ENCODE measurements around the genes MOSPD2, VEGFD and ZRSR2.

DNA sequence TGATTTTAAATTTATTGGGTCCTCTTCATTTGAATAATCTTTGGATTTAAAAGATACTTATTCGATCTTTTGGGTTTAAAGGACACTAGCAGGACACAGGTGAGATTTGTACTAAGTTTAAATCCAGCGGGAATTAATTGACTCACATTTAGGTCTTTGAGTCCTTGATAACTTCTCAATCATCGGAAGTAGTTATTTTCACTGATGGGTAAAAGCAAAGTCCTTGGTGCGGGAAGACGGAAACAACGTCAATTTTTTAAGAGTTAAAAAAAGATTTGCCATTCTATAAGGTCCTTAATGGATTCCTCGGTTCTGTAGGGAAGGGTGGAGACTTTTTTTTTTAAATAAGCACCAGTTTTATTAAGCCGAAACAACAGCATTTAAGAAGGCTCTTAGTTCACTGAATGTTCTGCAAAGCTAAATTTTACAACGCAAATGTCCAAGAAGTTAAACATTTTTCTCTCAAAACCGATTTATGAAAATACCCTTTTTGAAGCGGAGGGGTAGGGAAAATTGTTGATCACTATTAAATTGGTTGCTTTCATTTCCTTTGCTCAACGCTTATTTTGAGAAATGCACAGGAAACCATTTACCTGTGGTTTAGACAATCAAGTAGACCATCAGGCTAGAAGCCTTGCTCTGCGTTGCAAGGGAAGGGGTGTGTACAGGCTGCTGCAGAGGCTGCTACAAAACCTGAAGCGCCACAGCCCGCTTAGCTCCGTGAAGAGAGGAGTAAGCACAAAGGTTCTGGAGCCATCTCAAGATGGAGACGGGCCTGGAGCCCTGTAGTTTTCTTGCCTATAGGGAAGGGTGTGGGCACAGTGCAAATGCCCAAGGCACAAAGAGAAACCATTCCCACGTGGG is 3.1 kb downstream of the TMSB4X start:
- RRBS: no CpG with 5 or more reads among the region's 18 CpGs

- RRBS: no CpG with 5 or more reads among the region's 2 CpGs
Measured at GRCh38 chrX:13033227-13033477, 11.3 kb downstream of the FAM9C start.

GRCh38 chrX:13074582-13075048 is 30.2 kb upstream of the FAM9C start:
- RRBS: no CpG with 5 or more reads among the region's 6 CpGs

DNA sequence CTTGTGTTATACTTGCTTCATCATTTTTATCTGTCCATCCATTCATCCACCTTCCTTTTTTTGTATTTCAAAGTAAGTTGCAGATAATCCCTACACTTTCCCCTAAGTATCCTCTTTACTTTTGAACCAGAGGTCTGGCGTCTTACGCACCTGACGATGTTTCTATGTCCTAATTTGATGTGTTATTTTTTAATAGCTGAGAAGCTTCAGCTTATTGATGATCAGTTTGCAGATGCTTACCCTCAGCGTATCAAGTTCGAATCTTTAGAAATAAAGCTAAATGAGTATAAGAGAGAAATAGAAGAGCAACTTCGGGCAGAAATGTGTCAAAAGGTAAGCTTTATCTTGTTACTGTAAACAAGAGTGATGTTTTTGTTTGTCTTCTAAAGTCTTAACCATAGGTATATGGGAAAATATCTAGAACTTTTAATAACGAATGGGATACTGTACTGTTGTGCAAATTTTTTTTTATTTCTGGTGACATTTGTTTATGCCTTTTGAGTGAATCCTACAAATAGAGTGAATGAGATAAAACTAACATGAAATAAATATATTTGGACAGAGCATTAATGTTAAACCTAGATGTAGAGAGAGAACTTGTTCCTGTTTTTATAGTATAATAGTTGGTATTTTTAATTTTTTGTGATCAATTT is 11.7 kb downstream of the OFD1 start:
- RRBS: no CpG with 5 or more reads among the region's 7 CpGs

GRCh38 chrX:13766623-13767374 is 32.3 kb downstream of the OFD1 start:
- RRBS: no CpG with 5 or more reads among the region's 9 CpGs

DNA sequence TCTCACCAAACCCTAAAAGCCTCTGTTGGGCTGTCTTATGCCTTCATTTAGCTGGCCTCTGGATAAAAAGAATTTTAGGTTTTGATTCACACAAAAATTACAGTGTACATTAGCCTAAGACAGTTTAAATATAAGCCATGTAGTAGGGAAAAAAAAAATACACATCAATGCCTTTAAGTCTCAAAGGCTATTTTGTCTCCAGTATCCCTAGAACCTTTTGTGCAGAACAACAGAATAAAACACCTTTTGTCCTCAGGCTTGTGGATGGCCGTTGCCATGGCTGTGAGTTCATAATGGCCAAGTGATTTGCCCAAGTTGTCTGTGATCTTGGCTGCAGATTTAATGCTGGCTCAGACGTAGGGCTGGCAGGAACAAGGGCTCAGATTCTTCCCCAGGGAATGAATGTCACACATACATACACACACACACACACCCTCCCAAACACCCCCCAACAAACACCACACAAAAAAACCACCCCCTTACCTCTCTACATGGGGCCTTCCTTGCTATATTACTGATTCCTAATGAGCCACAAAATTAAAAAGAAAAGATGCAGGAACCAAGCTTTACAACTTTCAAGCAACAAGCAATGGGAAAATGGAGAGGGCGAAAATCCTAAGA is 25.3 kb downstream of the GPM6B start:
- RRBS: no CpG with 5 or more reads among the region's 3 CpGs

DNA sequence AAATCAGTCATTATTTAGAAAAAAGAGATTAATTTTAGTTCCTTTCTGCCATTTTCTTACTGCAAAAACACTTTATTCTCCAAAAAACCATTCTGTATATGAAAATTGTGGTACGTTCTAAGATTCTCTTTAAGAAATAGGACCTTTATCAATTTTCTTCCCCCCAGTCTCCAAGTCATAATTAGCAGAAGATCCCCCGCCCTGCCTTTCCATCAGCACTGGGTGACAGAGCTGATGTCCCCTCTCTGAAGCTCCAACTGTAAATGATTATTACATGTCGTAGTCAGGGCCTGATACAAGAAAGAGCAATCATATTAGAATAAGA is 862 bp downstream of the GPM6B start:
- RRBS: no CpG with 5 or more reads among the region's 3 CpGs

- RRBS: no CpG with 5 or more reads among the region's 5 CpGs
Measured at GRCh38 chrX:13899570-13899956, 82.7 kb upstream of the GPM6B start.

GRCh38 chrX:14872804-14873904 is at the start of gene MOSPD2:
TSS of gene MOSPD2 (plus strand) at chrX:14873421.
- RRBS: 1% methylated on average over 14 of the region's 84 CpGs

DNA sequence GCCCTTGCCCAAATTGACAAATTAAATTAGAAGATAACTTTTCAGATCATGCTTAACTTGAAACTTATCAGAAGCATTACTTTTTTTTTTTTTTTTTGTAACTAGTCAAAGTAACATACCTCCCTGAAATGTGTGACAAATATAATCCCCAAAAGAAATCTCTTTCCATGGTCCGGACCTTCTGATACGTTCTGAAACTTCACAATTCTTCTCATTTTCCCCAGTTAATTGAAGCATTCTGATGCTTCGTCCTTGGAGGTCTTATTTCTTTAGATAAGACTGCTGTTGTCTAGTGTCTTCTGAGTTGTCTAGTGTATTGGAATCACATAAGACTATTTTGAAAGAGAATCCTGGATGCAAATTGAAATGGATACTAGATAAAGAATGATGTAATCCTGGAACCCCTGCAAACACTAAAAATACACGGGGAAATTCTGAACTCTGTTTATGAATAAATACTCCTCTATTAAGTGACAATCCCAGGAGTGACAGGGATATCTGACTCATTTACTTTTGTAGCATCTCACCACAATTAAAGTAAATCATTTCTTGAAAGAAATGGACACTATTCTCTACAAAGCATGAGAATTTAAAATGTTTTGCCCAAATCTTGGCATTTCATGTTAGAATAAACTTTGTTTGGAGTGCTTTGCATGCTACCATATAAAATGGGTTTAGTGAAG is 1.0 kb downstream of the ASB11 start:
- RRBS: no CpG with 5 or more reads among the region's 4 CpGs

DNA sequence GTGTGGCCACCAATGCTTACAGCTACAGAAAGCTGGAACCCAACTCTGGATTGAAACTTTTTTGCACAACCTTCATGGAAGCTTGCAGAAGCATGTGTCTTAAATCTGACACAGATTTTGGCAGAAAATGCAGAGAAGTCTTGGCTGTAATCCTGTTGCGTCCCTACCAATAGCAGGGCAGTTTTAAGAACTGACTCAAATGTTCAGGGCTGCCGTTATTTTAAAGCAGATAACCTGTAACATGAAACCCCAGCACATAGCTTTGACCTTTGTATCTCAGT is at the start of gene VEGFD:
TSS of gene VEGFD (minus strand) at position 101 of the 281 bp plus-strand sequence.
- RRBS: no CpG with 5 or more reads among the region's 2 CpGs

DNA sequence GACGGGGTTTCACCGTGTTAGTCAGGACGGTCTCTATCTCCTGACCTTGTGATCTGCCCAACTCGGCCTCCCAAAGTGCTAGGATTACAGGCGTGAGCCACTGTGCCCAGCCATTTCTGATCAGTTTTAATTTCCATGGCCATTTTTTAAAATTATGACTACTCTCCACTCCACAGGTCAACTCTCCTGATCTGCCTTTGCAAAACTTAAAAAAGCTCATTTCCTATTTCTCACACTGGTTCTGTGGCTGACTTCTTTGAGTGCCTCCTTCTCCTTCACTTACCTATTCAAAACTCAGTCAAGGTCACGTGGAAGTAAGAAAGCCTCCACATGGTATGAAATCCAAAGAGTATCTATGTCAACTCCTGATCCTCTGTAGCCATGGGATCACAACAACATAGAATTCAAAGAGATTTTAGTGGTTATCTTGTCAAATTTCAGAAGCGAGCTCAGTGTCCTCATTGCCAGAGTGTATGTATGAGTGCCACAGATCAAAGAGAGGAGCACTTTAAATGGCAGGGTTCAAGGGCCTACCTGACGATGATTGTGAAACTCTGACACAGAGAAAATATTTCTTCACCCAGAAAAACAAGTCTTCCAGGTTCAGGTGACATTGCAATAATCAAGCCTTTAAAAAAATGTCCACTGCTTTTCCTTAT is 1.0 kb upstream of the ACE2 start:
- RRBS: no CpG with 5 or more reads among the region's 8 CpGs

DNA sequence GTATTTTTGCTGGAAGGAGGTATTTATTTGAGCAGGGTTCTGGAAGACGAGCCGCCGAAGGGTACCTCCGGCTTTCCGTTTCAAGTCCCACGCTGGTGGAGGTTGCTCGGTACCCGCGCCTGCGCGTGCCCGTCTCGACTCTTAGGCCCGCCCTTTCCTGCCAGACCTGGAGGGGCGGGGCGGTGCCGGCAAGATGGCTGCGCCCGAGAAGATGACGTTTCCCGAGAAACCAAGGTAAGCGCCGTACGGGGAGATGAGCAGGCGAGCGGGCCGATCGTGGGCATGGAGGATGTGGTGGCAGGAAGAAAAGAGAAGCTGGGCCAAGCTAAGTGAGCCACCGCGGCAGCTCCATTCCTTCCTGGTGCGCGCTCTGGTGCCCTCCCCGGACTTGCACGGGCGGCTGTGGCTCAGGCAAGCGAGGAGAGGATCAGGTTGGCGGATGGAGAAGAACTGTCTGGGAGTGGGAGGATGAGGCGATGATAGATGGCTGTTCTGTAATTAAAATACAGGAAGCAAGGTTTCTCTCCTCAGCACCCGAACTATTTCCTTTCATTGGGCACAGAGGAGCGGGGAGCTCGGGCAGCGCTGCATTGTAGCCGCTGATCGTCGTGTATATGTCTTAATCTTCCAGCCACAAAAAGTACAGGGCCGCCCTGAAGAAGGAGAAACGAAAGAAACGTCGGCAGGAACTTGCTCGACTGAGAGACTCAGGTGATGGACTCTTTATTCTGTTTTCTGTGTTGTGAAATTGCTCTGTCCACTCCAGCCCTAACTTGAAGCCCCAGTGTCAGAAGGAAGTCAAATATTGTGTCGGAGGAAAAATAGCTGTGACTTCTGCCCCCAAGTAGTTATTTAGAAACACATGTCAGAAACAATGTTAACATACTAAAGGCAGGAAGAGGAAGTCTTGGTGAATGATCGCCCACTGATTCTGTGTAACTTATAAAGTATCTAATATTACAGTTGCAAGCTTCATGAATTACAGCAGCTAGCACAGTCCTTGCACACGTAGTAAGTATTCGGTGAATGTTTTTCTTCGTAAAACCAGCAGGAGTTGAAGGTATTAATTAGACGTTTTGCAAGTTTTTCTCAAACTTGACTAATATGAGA is at the start of gene ZRSR2:
TSS of gene ZRSR2 (plus strand) at position 182 of the 1,110 bp plus-strand sequence.
- RRBS: no CpG with 5 or more reads among the region's 56 CpGs

GRCh38 chrX:15804434-15804808 is 14.1 kb downstream of the ZRSR2 start:
- RRBS: no CpG with 5 or more reads among the region's 1 CpG

DNA sequence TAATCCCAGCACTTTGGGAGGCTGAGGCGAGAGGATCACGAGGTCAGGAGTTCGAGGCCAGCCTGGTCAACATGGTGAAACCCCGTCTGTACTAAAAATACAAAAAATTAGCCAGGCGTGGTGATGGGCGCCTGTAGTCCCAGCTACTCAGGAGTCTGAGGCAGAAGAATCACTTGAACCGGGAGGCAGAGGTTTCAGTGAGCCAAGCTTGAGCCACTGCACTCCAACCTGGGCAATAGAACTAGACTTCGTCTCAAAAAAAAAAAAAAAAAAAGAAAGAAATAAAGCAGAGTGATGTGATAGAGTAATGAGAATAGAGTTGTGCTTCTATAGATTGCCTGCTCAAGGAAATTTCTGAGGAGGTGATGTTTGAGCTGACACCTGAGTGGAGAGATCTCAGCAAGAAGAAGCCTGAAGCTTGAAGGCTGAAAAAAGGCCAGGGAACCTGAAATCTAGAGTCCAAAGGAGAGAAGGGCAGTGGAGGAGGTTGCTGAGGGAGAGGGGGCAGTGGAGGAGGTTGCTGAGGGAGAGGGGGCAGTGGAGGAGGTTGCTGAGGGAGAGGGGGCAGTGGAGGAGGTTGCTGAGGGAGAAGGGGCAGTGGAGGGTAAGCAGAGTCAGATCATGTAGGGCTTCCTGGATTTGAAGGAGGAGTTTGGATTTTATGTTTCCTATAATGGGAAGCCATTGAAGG is 15.5 kb downstream of the ZRSR2 start:
- RRBS: no CpG with 5 or more reads among the region's 8 CpGs

- RRBS: no CpG with 5 or more reads among the region's 2 CpGs
Measured at GRCh38 chrX:15947449-15948130, 93.0 kb upstream of the AP1S2 start.

- RRBS: no CpG with 5 or more reads among the region's 10 CpGs
Measured at GRCh38 chrX:15956669-15957147, 102.1 kb upstream of the AP1S2 start.

DNA sequence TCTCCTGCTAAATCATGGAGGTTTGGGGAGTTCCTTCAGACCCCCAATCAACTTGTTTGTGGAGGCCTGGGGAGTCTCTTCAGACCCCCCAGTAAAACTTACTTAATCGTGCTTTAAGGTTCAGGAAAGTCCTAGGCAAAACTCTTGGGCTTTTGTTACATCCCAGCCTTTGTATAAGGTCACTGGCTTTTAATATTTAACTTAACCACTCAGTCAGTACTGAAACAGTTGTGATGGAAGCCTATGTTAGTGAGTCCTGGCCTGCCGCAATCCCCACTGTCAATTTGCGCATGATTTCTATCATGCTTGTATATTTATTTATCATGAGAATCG is 6.9 kb downstream of the SYAP1 start:
- RRBS: no CpG with 5 or more reads among the region's 4 CpGs

DNA sequence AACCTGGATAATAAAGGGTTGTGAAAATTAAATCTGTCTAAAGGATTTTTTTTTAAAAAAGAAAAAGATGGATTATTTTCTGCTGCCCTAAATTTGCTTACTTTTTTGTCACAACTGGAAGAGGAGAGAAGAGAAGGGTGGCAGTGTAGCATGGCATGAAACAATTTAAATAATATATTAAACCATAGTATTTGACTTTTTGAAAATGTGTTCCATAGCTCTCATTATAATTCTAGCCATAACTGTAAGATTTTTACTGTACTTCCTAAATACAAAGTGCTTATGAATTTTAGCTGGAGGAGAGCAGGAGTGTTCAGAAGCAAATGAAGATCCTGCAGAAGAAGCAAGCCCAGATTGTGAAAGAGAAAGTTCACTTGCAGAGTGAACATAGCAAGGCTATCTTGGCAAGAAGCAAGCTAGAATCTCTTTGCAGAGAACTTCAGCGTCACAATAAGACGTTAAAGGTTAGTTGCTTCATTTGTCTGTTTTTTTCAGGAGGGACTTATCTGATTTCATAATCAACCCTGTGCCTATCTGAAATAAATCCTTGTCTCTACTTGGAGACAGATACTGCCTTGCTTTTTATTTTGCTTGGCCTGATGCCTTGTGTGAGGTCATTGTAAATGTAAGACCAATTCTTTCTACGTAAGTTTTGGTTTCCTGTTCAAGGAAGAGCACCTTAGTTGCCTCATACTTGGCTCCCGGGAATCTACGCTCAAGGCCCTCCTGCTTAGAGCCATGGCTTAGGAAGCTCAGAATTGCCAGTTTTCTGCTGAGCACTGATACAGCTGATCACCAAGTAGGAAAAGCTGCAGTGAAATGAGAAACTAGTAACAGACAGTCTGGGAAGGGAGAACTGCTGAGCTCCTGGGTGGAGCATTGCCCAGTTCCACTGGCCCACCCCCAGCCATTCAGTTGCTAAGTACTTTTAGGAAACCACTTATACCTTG is 41.8 kb downstream of the TXLNG start:
- RRBS: no CpG with 5 or more reads among the region's 5 CpGs

DNA sequence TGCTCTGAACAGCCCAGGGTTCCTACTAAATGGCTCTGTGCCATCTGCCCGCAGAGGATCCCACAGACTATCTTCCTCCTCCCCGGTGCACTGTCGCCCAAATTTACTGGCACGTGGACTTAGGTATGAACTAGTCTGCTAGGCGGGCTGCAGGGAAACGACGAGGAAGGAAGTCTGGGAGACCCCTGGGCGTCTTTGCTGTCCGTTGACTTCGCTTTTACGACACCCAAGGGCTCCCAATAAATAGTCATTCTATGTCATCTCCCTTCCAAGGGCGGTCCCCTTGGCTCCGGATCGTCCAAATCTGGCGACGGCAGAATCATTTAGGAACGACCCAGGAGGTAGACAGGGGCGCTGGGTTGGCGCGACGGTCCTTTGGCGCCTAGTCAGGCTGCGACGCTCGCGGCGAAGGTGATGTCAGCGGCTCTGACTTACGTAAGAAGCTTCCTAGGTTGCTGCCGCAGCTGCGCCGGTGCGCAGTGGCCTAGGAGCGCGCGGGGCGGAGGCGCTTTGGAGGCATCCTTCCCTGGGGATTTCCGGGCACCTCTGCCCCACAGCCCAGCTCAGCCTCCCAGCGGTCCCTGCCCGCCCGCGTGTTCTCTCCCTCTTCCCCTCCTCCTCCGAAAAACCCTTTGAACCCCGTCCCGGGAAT is 2.2 kb downstream of the NHS start:
- RRBS: 1% methylated on average over 9 of the region's 46 CpGs

Measured in renal cortical epithelial cell (primary cell).